ENCODE data around the gene TIGD6.

GRCh38 chr5:149675483-149676527, 54.3 kb upstream of the PPARGC1B start:
- PRO-cap: no peak

GRCh38 chr5:149730697-149731394, 736 bp downstream of the PPARGC1B start:
- PRO-cap: bidirectional peak, plus-strand start at chr5:149731134, minus-strand start at chr5:149730944

DNA sequence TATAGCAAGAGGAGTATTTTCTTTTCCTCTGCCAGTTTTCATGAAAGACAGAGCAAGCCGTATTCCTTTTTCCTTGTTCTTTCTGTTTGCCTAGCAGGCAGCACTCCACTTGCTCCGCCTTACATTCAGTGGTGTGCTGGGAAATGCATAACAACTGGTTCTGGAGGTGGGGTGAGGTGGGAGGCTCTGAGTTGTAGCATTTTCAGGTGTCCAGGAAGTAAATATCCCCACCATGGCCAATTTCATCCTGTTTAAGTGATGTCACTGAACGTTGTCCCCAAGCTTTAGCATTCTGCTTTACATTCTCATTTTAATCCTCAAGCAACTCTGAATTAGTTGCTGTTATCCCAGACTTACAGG, 41.5 kb downstream of the PPARGC1B start:
- PRO-cap: no peak

- PRO-cap: no peak
Observed at GRCh38 chr5:149839287-149839527, 105.4 kb downstream of the PDE6A start.

- PRO-cap: no peak
Observed at GRCh38 chr5:149959321-149959816, 1.2 kb upstream of the SLC26A2 start.

- PRO-cap: bidirectional peak, plus-strand start at chr5:150000485, minus-strand start at chr5:150000417; bidirectional peak, plus-strand start at chr5:150000739, minus-strand start at chr5:150000562
Observed at GRCh38 chr5:149999866-150000846, at the start of gene TIGD6. Gene TIGD6, minus strand, starts transcription at chr5:150000654.

DNA sequence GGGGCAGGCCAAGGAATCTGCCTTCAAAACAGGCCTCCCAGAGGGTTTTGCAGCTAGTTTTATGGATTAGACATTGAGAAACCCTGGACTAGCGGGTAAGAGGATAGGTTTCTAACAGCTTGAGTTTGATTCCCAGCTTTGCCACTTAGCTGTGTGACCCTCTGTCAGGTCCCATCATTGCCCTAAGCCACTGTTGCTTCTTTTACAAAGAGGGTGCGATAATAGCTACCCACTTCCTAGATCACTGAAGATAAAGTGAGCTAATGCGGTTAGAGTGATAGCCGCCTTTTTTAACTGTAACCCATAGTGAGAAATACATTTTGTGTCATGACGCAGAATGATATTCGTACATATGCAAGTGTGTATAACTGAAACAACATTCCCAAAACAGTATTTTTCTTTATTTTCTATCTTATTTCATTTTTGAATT, 40.3 kb downstream of the CSF1R start:
- PRO-cap: no peak

GRCh38 chr5:150163576-150164298, 2.8 kb upstream of the CDX1 start:
- PRO-cap: no peak

DNA sequence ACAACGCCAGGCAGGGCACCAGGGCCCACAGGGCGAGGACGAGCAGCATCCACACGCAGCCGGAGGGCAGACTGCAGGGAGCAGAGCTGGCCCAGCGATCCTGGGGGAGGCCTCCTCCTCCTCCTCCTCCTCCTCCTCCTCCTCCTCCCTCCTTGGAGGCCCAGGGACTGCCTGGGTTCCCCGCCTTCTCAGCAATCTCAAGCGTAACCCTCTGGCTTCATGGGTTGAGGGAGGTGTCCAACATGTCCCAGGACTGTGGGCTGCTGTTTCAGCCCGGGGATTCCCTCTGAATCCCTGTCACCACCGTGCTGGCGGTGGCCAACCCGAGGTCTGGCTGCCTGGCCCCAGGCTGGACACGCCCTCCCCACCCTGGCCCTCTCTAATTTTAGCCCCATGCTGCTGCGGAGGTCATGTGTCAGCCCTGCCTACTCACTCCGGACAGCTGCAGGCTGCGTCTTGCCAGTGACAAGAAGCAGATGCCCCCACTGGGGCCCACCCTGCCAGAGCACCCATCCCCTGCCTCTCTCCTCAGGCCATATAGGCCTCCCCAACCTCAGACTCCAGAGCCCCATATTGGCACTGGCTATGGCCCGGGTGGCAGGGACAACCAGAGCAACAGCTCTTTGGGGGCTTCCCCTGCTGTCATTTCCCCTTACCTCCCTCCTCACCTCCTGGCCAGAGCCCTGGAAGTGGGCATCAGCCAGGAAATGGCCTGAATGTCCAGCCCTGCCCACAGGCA, 44.2 kb downstream of the CAMK2A start:
- PRO-cap: no peak

- PRO-cap: no peak
Observed at GRCh38 chr5:150288698-150289328, 760 bp downstream of the CAMK2A start.

- PRO-cap: no peak
Observed at GRCh38 chr5:150385363-150385792, 27.3 kb downstream of the CD74 start.

GRCh38 chr5:150406928-150407606, 5.6 kb downstream of the CD74 start:
- PRO-cap: no peak

DNA sequence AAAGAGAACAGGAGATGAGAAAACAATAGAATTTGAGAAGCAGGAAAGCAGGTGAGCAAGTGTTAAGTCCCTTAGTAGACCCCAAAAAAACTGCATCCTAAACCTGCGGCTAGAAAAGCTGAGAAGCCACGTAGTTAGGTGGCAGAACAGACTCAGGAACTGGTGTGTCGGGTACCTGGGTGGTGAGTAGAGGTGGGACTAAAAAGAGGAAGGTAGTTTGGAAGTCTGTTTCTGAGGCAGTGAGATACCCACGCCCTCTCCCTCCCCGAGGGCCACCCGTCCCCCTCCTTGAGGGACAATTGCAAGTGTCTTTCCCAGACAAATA, 6.8 kb upstream of the CD74 start:
- PRO-cap: bidirectional peak, plus-strand start at position 228 of the sequence, minus-strand start at position 161 of the sequence

- PRO-cap: no peak
Observed at GRCh38 chr5:150442416-150443241, 6.9 kb downstream of the RPS14 start.

- PRO-cap: no peak
Observed at GRCh38 chr5:150457102-150457463, 7.5 kb upstream of the RPS14 start.

- PRO-cap: unidirectional peak, plus-strand start at chr5:150490038; unidirectional peak, plus-strand start at chr5:150490117
Observed at GRCh38 chr5:150489825-150490654, 17.9 kb upstream of the NDST1 start.

DNA sequence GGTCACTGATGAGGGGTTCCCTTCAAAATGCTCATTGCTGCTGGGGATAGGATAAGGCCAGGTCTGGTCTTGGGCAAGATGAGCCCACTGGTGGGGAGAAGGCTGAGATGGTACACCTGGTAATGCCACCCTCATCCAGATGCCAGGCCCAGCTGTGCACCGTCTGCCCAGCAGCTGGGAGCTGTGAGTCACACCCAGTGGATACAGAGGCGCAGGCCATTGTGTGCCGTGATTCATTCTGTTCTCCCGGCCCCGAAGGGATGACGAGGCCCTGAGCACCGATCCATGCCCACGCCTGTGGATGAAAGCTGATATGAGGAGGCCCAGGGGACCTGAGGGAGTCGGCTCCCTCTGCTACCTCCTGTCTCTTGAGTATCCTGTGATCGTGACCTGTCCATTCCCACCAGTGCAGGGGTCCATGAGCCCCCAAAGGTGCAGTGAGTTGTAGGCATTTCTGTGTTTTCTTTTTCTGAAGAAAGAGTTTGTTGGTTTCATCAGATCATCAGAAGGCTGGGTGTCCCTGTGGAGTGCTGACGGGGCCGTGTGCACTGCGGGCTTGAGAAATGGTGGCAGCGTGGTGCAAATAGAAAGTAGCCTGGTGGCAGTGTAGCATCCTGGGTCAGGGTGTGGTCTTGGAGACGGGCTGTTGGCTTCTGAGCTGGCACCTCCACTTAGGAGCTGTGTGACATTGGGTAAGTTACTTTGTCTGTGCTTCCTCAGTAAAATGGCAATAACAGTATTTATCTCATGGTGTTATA, 10.2 kb upstream of the NDST1 start:
- PRO-cap: no peak

- PRO-cap: no peak
Observed at GRCh38 chr5:150514739-150515319, 6.9 kb downstream of the NDST1 start.

GRCh38 chr5:150523813-150524176, 15.9 kb downstream of the NDST1 start:
- PRO-cap: no peak

- PRO-cap: no peak
Observed at GRCh38 chr5:150538048-150538720, 30.3 kb downstream of the NDST1 start.